ENCODE results near the genes OTOP1, CYTL1 and WFS1.

DNA sequence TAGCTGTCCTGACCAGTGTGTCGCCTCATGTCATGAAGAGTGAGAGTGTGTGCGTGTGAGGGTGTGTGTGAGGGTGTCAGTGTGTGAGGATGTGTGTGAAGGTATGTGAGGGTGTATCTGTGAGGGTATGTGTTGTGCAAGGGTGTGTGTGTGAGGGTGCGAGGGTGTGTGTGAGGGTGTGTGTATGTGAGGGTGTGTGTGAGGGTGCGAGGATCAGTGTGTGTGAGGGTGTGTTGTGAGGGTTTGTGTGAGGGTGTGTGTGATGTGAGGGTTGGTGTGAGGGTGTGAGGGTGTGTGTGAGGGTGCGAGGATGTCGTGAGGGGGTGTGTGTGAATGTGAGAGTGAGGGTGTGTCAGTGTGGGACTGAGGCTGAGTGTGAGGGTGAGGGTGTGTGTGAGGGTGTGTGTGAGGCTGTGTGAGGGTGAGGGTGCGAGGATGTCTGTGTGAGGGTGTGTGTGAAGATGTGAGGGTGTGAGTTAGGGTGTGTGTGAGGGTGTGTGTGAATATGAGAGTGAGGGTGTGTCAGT lies 69.5 kb downstream of the RGS12 start:
- PRO-cap, result no peak

DNA sequence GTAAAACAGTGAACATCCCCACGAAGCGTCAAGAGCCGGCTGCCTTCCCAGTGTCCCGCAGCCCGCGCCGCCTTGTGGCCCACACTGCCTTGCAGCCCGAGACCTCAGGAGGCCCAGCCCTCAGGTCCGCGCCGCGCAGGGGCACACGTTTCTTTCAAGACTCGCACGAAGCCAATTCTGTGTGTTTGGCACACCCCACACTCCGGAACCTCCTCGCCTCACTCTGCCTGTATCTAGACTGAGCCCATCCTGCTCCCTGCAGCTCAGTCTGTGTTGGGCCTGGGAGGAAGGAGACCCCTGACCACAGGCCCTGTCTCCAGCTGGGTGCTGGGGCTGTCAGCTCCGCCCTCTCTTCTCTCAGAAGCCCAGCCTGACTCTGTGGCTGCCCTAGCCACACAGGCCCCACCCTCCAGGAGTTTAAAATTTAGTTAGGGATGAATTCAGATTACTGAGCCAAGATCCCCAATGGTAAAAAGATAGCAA lies 5.7 kb downstream of the LRPAP1 start:
- PRO-cap, result no peak

DNA sequence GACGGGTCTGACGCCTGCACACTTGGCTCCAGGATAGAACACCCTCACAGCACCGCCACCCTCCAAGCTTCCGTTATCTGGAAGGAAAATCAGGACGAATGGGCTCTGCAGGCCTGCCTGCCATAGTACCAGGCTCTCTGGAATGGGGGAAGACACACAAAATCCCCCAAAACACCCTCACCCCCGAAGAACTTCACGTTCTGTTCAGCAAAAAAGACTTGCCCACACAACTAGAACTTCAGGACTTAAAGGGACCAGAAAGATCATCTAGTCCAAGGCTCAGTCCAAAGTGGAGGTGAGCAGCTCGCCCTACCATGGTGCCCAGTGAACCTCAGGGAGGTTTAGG lies 2.0 kb downstream of the LRPAP1 start:
- PRO-cap, result no peak

- PRO-cap, result no peak
These were observed 22.0 kb upstream of the ADRA2C start for GRCh38 chr4:3744029-3744700.

DNA sequence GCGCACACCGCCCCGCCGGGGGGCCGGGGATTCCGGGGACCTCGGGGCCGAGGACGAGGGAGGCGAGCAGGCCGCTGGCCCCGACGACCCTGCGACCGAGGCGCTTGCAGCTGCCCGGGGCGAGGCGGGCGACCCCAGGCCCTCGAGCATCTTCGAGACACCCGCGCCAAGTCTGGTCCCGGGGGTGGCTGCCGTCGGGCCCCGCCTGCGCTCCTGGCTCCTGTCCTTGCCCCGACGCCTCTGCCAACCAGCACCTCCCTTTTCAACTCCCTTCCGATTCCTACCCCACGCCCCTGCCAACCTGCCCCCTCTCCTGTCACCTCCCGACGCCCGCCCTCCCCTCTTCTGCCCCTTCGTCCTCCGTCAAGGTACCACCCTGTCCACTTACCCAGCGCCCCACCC lies at the start of gene OTOP1:
TSS of gene OTOP1 (minus strand) at position 215 of the 402 bp plus-strand sequence.
- PRO-cap, result no peak

DNA sequence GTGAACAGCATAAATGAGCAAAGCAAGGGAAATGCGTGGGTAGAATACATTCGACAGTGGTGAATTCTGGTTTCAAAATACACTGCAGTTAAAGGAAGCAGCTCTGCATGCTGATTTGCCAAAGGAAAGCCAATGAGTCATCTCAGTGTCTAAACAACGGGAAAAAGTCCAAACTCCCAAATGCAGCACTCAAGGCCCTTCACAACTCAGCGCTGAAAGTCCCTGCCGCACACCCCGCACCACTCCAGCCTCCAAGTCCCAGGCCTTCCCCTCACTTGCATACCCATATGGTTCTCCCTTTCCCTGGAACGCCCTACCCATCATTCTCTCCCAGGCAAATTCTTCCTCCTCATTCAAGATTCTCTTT lies 68.1 kb downstream of the STX18 start:
- PRO-cap, result no peak

- PRO-cap, result no peak
These were observed 42.3 kb downstream of the STX18 start for GRCh38 chr4:4499413-4499989.

DNA sequence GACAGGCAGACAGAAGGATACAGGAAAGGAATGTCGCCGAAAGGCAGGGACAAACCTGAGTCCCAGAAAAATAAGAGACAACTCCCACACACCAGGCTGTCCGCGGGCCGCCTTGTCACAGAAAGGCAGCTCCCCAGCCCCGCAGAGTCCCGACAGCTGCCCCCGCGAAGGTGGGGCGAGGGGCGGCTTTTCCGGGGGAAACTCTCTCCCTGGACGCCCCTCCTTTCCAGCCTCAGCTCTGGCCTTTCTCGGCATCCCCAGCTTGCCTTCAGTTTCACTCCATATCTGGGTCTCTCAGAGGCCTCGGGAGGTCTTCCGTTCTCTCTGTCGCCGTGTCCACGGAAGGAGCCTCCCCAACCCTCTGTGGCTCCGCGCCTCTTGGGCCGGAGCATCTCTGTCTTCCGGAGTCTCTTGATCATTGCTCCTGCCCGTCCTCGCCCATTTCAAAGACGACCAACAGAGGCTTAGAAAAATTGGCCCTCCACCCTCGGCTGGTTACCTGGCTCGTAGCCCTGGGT lies 6.1 kb upstream of the MSX1 start:
- PRO-cap, result no peak

DNA sequence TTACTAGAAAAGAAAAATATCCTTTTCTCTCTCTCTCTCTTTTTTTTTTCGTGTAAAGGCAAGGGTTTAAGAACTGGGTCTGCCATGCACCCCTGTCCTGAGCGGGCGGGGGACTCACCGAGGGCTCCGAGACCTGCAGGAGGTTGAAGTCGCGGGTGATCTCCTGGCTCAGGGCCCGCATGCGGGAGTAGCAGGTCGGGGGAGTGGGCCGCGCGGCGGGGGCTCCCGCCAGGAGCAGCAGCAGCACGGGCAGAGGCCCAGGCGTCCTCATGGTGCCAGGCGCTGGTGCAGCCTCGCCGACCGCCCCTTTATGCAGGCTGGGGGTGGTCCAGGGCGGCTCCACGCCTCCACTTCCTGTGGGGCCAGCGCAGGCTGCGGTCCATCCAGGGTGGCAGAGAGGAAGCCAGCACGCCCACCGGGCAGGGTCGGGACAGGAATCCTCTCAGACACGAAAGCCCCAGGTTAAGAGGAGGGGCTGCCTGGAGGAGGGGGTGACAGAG lies at the start of gene CYTL1:
TSS of gene CYTL1 (minus strand) at position 284 of the 500 bp plus-strand sequence.
- PRO-cap, result no peak

DNA sequence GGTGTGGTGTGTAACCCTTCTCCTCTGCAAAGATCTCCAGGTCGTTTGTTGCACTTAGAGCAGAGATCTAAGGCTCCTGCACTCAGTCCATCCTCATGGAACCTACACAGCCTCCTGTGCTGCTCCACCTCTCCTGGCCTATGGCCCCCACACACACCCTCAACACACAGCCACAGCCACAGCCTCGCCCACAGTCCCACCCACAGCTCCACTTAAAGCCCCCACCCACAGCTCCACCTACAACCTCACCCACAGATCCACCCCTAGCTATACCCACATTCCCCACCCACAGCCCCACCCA lies 322.8 kb downstream of the EVC2 start:
- PRO-cap, result unidirectional peak, minus-strand start at position 140 of the sequence

DNA sequence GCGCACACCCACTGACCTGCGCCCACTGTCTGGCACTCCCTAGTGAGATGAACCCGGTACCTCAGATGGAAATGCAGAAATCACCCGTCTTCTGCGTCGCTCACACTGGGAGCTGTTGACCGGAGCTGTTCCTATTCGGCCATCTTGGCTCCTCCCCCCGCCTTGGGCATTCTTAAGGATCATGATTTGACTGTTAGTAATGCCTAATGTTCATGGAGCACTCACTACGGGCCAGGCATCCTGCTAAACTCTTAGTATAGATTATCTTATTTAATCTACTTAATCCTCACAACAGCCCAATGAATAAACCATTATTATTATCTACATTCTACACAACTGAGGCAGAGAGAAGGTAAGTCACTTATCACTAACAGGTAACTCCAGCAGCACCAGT lies 263.9 kb downstream of the EVC2 start:
- PRO-cap, result no peak

GRCh38 chr4:5783268-5783631 lies 72.2 kb downstream of the EVC start:
- PRO-cap, result no peak

- PRO-cap, result no peak
These were observed 87.4 kb downstream of the EVC start for GRCh38 chr4:5798414-5798868.

DNA sequence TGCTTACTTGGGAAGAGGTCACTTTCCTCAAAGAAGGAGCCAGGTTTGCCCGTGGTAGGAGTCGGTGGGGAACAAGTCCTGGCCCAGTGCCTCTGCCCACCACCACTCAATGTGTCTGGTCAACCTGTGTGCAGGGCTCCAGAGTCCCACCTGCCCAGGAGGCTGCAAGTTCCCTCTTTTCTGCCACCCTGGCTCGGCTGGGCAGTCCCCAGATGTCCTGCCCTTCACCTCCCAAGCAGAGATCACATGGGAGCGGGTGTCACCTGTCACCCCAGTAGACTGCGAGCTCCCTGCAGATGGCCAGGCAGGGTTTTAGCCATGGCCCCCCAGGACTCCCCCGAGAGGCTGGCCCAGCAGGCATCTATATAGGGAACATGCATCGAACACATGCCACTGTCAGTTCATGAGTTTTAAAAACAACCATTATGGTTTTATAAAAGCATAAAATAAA lies 106.6 kb downstream of the JAKMIP1 start:
- PRO-cap, result no peak

DNA sequence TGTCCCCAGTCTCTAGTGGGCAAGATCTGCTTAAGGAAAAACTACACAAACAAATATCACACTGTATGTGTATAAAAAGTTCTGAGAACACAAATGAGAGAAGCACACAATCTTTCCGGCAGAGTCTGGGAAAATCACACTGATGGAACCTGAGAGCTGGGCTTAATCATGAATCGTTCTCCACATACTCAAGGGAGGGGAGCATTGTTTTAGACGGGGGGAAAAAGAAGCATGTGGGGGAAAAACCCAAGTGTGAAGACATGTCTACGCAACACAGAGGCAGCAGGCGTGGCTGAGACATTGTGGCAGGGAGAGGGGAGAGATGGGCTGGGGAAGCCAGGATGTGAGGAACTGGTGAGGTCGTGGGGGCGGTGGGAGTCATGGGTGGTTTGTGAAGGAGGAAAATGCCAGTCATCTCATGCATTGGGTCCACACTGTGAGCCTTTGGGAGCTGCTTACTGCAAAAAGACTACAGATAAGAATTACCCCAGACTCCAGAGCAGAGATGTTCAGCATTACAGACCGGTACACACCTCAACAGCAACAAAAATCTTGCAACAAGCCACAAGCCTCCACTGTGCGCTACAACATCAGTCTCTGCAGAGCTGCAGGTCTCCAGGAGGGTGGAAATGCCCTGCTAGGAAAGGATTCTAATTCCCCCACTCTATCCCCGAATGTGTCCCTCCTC lies 2.1 kb downstream of the JAKMIP1 start:
- PRO-cap, result no peak

- PRO-cap, result no peak
These were observed 22.6 kb upstream of the JAKMIP1 start for GRCh38 chr4:6223015-6223340.

GRCh38 chr4:6269370-6270168 lies at the start of gene WFS1:
Gene WFS1 (plus strand): TSS chr4:6269850.
- PRO-cap, result bidirectional peak, plus-strand start at chr4:6269891, minus-strand start at chr4:6269584

DNA sequence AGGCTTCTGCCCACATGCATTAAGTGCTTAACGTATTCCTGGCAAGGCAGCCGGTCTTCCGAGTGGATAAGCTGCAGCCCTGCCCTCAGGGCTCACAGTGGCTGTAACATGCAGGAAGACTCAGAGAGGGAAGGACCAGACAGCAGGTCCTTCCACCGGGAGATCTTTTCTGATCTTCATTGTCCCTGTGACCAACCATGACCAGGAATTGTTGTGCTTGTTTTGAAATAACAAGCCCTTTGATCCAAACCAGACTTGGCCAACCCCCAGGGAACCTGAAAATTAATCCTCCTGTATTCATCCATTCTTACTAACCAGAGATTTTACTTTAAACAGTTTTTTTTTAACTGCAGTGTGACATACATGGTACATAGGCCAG lies 3.9 kb downstream of the WFS1 start:
- PRO-cap, result no peak

DNA sequence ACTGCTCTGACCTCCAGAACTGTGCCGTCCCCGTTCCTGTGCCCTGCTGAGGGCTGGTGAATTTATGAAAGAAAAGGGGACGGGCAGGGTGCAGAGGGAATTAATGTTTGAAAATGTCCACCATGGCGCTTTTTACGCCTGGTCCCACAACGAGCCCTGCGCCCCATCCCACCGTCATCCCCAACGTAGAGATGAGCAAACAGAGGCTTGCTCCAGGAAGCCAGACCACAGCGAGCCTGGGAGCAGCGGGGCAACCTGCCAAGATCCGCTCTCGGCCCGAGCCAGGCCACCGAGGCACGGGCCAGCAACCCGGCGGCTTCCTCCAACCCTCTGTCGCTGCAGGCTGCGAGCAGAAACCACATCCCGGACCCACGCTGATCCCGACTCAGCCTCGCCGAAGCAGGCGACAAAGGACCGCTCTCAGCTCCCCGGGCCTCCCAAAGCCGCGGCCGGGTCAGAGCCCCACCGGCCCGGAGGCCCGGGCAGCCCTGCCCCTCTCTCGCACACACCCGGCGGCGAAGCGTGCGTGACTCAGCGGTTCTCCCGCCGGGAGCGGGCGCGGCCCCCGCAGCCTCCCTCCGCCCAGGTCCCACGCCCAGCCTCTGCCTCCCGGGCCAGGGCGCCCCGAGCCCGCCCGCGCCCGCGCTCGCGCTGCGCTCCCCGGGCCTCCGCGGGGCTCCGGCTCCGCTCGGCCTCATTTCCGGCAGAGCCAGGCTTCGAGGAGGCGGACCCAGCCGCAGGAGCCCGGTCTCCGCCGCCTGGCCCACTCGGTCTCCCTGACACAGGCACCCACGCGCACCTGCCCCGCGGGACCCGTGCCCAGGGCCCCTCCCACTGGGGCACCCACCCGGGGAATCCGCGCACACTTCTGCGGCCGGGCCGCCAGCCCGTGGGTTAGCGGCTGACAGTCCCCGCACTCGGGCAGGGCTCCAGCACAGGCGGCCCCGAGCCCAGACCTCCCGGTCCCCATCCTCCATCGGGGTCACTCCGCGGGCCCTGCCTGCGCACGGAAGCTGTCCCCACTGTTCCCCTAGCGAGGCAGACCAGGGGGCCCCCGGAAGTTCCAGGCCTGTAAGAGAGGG lies 1.8 kb downstream of the PPP2R2C start:
- PRO-cap, result no peak

- PRO-cap, result no peak
These were observed 3.0 kb downstream of the MRFAP1 start for GRCh38 chr4:6643132-6644228.

Measured in colonic mucosa (tissue), 1 donor.